Measurements from ENCODE around the gene TSHZ2.

DNA sequence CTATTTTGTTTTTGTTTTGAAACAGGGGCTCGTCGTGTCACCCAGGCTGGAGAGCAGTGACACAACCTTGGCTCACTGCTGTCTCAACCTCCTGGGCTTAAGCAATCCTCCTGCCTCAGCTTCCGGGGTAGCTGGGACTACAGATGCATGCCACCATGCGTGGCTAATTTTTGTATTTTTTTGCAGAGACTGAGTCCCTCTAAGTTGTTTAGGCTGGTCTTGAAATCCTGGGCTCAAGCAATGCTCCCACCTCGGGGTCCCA lies 19.3 kb upstream of the RIPOR3 start:
- RRBS: no CpG with 5 or more reads among the region's 5 CpGs

DNA sequence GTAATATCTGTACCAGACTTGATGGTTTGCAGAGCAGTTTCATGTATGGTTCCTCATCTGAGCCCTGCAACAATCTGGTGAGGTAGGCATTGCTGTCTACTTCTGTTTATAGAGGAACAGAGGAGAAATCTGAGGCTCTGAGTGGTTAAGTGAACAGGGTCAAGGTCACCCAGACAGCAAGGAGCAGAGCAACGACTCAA lies 4.1 kb upstream of the PARD6B start:
- RRBS: no CpG with 5 or more reads among the region's 1 CpG

DNA sequence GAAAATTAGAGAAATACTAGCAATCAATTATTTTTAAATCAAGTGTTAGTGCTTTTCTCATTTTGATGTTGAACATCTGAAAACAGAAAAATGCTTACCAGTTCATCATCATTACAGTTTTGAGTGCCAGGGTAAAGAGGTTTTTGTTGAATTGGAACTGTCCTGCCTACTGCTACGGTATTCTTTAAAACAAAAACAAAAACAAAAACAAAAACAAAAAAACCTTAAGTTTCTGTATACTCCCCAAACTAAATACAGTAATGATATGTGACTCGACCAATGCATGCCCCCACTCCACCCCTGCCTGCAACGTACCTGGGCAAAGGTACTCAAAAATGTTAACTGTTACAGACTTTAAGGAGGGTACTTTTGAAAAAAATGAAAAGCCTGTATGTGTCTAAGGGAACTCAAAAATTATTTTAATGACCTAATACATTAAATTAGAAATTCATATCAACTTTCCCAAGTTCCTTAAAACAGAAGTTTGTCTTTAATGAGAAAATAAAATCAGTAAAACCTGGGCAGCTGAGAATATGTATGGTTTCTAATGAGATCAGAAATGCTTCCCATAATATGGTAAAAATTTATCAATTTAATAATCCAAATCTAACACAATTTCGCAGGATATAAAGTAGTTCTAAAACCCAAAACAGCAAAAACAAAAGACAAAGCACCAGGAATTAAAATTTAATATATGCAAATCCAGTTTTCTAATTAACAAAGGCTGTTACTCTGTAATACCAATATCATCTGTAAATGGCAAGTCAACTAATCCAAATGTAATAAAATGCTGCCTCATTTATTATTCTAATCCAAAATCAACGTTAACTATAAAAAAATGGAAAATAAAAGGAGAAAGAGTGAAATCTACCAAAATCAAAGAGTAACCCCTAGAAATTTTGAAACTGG lies 26.3 kb downstream of the ADNP start:
- RRBS: no CpG with 5 or more reads among the region's 5 CpGs

GRCh38 chr20:50929913-50930109 lies 1.4 kb downstream of the ADNP start:
- RRBS: no CpG with 5 or more reads among the region's 4 CpGs

- RRBS: no CpG with 5 or more reads among the region's 1 CpG
Measured at GRCh38 chr20:50947989-50948414, 10.3 kb downstream of the DPM1 start.

DNA sequence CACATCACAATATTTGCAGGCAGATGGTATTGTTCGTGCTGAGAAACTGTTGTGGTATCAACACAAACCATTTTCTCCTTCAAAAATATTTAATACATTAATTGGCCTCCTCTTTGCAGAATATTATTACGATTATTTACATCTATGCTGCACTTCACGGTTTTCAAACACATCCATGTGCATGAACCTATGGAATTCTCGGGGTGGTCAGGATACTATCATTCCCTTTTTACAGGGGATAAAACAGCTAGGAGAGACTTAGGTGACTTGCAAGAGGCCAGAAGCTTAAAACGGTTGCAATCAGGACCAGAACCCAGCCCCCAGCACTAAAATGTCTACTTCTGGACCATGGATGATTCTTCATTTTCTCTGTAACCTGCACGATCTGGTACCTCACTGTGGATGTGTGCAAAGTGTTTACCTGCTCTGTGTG lies 85.0 kb upstream of the KCNG1 start:
- RRBS: no CpG with 5 or more reads among the region's 6 CpGs

DNA sequence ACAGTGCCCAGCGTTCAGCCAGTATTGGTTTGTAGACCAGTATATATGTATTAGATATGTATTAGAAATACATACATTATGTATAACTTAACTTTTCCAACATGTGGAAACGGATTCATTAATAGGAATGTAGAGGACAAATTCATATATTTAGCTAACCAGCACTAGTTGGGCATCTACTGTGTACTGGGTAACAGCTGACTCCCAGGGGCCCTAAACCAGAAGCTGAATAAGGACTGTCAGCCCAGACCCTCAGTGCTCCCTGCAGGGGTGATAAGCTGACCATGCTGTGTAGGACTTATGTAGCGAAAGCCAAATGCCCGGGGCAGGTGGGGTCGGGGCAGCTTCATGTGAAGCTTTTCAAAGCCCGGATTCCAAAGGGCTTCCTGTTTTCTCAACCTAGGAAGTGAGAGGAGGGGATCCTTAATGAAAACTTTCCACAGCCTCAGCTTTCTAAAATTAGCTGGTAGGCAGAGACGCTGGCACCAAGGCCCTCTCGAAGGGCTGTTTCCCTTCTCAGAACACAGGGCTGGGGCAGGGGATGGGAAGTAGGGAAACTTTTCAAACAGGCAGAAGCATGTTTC lies 149.1 kb downstream of the NFATC2 start:
- RRBS: 45% methylated on average over 3 of the region's 8 CpGs

DNA sequence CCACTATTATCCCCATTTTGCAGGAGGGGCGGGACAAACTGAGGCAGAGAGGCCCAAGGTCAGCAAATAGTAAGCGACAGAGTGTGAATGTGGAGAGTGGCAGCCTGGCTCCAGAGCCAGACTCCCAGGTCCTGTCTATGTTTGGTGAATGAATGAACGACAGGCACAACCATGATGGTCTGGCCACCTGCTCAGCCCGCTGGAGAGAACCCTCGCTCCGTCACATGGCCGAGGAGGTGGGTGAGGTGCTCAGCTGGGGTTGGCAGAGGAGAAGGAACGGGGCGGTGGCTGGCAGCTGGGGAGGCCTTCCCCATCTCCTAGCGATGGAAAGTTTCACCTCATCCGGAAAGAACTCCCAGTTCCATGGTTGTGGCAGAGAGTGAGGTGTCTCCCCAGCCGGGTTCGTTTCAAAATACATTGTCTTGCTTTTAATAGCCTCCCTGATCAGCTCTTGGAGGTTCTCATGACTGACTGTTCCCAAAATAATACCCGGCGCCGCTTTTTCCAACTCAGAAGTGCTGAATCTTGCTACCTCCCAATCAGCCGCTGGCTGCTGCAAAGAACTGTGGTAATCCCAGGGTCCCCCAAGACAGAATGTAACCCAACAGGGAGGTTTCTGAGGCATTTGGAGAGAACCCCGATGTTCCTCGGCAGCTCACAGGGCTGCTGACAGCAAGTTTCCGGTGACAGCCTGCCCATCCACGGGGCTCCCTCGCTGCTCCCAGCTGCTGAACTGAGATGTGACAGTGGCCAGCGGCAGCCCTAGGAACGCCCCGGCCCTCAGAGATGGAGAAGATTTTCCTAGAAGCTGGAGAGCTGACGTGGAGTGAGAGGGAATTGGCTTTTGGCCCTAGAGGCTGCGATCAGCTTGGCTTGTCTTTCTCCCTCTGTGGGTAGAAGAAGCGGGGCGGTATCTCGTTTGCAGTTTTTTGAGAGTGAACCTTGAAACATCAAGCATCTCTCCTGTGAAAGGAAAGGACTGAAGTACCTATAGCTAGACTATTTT lies 28.0 kb upstream of the NFATC2 start:
- RRBS: 19% methylated on average over 10 of the region's 30 CpGs

GRCh38 chr20:51742259-51742583 lies 26.0 kb downstream of the ATP9A start:
- RRBS: no CpG with 5 or more reads among the region's 4 CpGs

GRCh38 chr20:51757142-51757578 lies 11.0 kb downstream of the ATP9A start:
- RRBS: no CpG with 5 or more reads among the region's 12 CpGs

DNA sequence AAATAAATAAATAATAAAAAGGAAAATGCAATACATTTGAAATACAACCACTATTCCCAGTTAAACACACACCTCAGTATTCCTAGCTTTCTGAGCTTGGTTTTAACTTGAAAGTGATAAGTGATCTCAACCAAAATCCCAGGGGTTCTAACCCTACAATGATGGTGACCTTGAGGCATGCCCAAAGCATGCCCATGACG lies 96.9 kb downstream of the ZFP64 start:
- RRBS: no CpG with 5 or more reads among the region's 1 CpG

GRCh38 chr20:52105973-52106683 lies 85.5 kb downstream of the ZFP64 start:
- RRBS: no CpG with 5 or more reads among the region's 39 CpGs

GRCh38 chr20:52945220-52945831 lies 26.8 kb upstream of the TSHZ2 start:
- RRBS: no CpG with 5 or more reads among the region's 3 CpGs

- RRBS: no CpG with 5 or more reads among the region's 37 CpGs
Measured at GRCh38 chr20:52971866-52972540, at the start of gene TSHZ2. Gene TSHZ2 (plus strand): TSS chr20:52972358.

- RRBS: no CpG with 5 or more reads among the region's 8 CpGs
Measured at GRCh38 chr20:52974095-52974925, 2.2 kb downstream of the TSHZ2 start.

DNA sequence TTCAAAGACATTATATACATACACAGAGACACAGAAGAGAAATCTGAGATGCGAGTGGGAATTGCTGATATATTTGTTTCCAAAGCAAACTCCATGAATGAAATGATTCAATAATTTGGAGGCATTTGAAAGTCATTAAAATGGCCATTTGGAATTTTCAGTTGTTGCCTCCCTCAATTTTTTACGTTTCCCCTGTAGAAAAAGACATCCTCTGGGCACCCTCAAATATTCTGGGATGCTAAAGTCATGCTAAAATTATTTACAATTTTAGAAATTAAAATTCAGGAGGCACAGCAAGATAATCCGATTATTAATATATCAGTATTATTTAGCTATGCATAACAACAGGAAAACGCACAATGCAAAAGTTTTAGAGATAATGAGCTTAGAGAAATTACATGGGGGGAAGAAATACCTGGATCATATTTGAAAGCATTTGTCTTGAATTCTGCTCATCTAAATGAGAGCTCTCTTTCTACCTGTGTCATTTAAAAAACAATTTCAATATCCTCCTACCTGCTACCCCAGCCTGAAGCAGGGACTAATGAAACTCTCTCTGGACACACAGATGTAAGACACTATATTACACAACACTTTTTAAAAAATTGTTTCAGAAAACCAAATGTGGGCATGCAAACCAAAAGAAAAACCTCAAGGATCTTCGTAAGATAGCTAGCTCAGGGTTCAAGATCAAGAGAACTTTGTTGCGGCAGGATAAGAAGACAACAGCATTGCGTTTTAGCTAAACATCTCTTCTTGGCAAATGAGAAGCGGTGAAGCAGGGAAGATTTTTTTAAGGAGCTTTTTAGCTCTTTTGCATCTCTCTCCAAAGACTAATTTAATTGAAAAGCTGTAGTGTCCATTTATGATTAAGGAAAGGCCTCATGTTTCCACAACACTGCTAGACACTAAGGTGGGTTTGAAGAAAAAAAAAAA lies 7.6 kb downstream of the TSHZ2 start:
- RRBS: no CpG with 5 or more reads among the region's 8 CpGs

DNA sequence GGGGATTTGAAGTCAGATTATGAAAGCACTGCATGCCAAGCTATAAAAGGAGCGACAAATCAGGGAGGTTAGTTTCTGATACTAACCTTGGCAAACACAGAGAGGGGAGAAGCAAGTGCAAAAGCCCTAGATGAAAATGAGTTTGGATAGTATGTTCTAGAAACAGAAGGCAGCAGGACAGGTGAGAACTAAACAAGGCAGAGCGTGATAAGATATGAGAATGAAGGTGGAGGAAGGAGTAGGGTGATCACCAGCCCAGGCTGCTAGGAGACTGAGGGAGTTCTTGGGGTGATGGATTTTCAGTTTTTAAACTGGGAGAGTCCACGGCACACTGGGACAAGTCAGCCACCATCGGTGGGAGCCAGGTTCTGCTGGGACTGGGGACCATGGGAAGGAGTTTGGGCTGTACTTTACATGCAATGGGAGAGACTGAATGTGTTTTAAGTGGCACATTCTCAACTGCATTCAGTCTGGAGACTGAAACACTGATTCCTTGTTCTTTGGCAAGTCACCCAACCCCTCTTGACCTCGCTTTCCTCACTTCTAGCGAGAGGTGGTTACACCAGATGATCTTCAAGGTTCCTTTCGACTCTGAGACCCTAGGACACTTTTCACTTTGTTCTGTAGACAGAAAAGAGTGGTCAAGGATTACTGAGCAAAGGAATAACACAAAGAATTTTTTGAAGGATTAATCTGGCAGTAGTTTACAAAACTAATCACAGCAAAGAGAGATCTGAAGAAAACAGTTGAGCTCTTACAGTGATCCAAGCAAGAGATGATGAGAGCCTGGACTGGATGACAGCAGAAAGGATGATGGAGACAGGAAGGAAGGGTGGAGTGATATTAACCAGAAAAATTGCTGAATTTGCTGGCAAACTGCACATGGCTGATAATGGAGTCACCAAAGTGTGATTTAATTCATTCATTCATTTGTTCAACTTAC lies 103.6 kb downstream of the TSHZ2 start:
- RRBS: no CpG with 5 or more reads among the region's 7 CpGs

- RRBS: 71% methylated on average over 1 of the region's 6 CpGs
Measured at GRCh38 chr20:53157835-53158291, 185.7 kb downstream of the TSHZ2 start.

GRCh38 chr20:53308606-53309517 lies 284.8 kb downstream of the ZNF217 start:
- RRBS: no CpG with 5 or more reads among the region's 12 CpGs